ENCODE results near the genes PSMB3 and CDK12.

- PRO-cap, result no peak
- RAMPAGE, long total RNA, 3 experiments, result no peak in any of the 3 experiments
Measured at GRCh38 chr17:38707488-38708328, 2.6 kb downstream of the MLLT6 start.

- PRO-cap, result no peak
- RAMPAGE, long total RNA, 3 experiments, result no peak in any of the 3 experiments
Measured at GRCh38 chr17:38716260-38716936, 11.3 kb downstream of the MLLT6 start.

DNA sequence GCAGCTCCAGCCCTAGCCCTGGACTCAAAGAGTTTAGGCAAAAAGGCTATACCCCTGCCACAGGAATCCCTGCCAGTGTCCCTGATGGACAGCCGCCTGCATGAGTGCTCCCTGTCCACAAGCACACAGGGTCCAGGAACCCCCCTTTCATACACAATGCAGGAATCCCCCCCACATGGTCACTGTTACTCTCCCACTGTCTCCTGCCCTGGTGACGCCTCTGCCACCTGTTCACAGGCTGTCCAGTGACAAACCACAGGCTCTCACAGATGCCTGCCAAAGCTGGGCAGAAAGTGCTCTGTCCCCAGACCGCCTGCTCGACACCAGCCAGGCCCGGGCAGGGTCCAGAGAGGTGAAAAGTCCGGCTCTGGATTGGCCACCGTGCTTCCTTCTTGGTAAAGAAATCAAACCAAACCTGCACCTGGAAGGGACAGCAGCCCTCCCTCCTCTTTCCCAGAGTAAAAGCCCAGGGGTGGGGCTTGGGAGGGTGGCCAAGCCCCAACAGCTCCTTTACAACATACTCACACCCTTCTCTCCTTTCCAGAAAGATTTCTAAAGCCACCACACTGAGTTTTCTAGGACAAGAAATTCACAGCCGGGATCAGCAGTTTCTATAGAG is 6.3 kb downstream of the PCGF2 start:
- PRO-cap, result unidirectional peak, plus-strand start at position 307 of the sequence
- RAMPAGE, long total RNA, 3 experiments, result no peak in any of the 3 experiments

- PRO-cap, result no peak
- RAMPAGE, long total RNA, 3 experiments, result no peak in any of the 3 experiments
Measured at GRCh38 chr17:38750343-38751245, 1.9 kb upstream of the PSMB3 start.

GRCh38 chr17:38752070-38752895 is at the start of gene PSMB3:
Gene PSMB3, plus strand, starts transcription at chr17:38752741.
- PRO-cap, result bidirectional peak, plus-strand start at chr17:38752741, minus-strand start at chr17:38752519
- RAMPAGE, long total RNA, 3 experiments, result start-site peak on the plus strand in 3 of 3 experiments, at chr17:38752737-38752805 at its widest, 1,375 to 5,247 reads per replicate

- PRO-cap, result no peak
- RAMPAGE, long total RNA, 3 experiments, result no peak in any of the 3 experiments
Measured at GRCh38 chr17:38796493-38796840, 2.9 kb downstream of the PIP4K2B start.

GRCh38 chr17:38925194-38926104 is 41.8 kb downstream of the FBXO47 start:
- PRO-cap, result no peak
- RAMPAGE, long total RNA, 3 experiments, result no peak in any of the 3 experiments

- PRO-cap, result no peak
- RAMPAGE, long total RNA, 3 experiments, result no peak in any of the 3 experiments
Measured at GRCh38 chr17:39012094-39012426, 44.9 kb upstream of the FBXO47 start.

- PRO-cap, result no peak
- RAMPAGE, long total RNA, 3 experiments, result no peak in any of the 3 experiments
Measured at GRCh38 chr17:39016222-39016586, 49.0 kb upstream of the FBXO47 start.

DNA sequence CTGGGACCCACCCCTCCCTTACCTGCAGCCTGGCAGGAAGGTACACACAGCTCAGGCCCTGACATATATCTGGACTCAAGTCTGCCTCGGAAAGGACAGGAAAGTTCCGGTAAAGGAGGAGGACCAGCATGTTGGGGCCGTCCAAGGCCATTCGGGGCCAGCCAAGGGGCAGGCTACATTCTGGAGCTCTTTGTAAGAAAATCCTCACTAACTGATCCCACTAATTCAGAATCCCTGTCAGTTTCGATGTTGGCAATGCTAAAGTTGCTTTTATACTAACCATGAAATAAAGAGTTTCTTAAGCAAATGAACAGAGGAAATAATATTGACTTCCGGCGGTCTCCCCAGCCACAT is 54.9 kb downstream of the PLXDC1 start:
- PRO-cap, result no peak
- RAMPAGE, long total RNA, 3 experiments, result no peak in any of the 3 experiments

DNA sequence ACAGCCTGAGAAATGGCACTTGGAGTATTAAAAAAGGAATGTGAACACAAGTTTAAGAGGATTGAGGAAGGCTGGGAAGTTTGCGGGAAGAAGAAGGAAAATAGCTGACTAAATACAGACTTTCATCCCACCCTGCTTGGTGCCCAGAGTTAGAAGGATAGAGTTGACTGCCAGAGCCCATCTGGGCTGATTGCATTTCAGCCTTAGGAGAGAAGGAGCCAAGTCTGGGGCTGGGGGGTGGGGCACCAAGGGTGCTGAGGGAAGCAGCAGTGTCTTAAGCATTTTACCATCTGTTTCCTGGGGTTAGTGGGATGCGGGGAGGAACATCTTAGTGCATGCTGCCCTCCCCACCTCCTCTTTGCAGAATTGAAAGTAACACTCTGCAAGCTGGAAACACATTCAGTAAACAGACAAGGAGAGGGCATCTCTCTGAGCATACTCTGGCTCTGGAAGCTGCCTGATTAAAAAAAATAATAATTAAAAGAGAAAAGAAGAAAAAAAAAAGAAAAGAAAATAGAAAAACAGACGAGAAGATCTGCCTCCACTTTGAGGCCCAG is 1.5 kb upstream of the ARL5C start:
- PRO-cap, result no peak
- RAMPAGE, long total RNA, 3 experiments, result no peak in any of the 3 experiments

- PRO-cap, result no peak
- RAMPAGE, long total RNA, 3 experiments, result no peak in any of the 3 experiments
Measured at GRCh38 chr17:39169107-39169315, 3.0 kb upstream of the ARL5C start.

DNA sequence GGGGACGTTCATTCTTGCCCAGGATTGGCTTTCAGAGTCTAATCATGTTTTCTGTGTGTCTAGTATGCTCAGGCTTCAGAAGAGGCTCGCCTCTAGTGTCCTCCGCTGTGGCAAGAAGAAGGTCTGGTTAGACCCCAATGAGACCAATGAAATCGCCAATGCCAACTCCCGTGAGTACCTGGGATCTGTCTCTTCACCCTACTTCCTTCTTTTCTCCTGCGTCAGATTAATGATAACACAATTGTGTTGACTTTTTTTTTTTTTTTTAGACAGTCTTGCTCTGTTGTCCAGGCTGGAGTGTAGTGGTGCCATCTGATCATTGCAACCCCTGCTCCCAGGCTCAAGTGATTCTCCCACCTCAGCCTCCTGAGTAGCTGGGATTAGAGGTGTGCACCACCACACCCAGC is 1.1 kb downstream of the RPL19 start:
- PRO-cap, result no peak
- RAMPAGE, long total RNA, 3 experiments, result no peak in any of the 3 experiments

DNA sequence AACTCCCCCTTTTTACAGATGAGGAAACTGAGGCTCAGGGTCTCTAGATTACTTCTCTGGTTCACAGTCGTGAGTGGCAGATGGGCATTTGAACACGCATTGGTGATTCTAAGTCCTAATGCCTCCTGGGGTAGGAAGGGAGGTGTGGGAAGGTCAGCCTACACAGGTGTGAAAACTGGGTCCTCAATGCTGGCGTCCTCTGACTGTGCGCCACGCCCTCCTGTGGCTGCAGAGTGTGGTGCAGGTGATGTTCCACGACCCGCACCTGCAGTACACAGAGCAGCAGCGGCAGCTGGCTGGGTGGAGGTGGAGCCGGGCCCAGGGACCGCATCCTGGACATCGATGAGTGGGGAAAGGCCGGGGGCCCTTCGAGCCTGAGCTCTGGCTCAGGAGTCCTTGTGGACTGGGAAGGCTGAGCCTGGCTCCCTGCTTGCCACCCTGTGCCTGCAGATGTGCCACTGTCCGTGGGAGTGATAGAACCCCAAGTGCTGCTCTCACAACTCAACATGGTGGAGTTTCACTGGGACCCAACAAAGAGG is 13.9 kb upstream of the STAC2 start:
- PRO-cap, result no peak
- RAMPAGE, long total RNA, 3 experiments, result no peak in any of the 3 experiments

GRCh38 chr17:39461044-39461614 is at the start of gene CDK12:
Gene CDK12, plus strand, starts transcription at chr17:39461486.
- PRO-cap, result unidirectional peak, plus-strand start at chr17:39461486
- RAMPAGE, long total RNA, 3 experiments, result no peak in any of the 3 experiments

GRCh38 chr17:39503283-39504363 is 42.3 kb downstream of the CDK12 start:
- PRO-cap, result no peak
- RAMPAGE, long total RNA, 3 experiments, result no peak in any of the 3 experiments

- PRO-cap, result no peak
- RAMPAGE, long total RNA, 3 experiments, result no peak in any of the 3 experiments
Measured at GRCh38 chr17:39593199-39593456, 14.6 kb downstream of the NEUROD2 start.

DNA sequence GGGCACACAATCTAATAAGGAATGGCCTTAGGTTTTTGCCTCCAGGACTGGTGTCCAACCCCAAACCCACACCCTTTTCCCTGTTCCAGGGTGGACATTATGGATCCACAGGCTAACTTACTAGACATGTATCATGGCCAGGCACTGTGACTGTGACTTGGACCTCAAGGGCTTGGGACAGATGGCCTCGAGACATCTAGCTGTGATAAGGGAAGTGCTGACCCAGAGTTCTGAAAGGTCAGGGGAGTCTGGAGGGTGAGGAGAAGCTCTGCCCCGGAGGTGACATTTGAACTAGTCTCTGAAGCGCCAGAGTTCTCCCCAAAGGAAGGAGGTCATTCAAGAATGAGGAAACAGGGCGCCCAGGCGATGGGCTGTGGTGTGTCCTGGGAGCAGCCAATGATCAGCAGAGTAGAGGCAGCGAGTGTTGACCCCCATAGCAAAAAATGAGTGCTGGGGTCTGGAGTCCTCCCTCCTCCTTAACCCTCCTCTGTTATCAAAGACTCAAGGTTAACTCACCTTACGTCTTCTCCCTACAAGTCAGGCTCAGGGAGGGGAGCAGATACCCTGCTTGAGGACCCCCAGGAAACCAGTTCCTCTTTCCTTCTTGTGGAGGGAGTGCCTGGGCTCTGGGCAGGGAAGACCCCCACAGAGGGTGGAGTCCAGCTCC is 4.9 kb downstream of the STARD3 start:
- PRO-cap, result no peak
- RAMPAGE, long total RNA, 3 experiments, result no peak in any of the 3 experiments

DNA sequence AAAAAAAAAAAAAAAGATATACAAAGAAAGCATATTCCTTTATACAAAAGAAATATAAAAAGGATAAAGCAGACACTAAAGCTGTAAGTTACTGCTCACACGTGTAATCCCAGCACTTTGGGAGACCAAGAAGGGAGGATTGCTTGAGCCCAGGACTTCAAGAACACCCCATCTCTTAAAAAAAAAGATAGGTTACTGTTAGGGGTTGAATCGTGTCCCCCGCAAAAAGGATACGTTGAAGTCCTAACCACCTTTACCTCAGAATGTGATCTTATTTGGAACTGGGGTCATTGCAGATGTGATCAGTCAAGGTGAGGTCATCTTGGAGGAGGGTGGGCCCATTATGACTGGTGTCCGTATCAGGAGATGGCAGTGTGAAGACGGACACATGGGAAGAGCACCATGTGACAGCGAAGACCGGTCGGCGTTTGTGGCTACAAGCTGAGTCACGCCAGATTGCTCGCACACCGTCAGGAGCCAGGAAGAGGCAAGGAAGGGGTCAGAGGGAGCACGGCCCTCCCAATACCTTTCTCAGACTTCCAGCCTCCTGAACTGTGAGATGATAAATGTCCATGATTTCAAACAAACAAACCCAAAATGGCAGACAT is 13.0 kb downstream of the STARD3 start:
- PRO-cap, result no peak
- RAMPAGE, long total RNA, 3 experiments, result no peak in any of the 3 experiments

DNA sequence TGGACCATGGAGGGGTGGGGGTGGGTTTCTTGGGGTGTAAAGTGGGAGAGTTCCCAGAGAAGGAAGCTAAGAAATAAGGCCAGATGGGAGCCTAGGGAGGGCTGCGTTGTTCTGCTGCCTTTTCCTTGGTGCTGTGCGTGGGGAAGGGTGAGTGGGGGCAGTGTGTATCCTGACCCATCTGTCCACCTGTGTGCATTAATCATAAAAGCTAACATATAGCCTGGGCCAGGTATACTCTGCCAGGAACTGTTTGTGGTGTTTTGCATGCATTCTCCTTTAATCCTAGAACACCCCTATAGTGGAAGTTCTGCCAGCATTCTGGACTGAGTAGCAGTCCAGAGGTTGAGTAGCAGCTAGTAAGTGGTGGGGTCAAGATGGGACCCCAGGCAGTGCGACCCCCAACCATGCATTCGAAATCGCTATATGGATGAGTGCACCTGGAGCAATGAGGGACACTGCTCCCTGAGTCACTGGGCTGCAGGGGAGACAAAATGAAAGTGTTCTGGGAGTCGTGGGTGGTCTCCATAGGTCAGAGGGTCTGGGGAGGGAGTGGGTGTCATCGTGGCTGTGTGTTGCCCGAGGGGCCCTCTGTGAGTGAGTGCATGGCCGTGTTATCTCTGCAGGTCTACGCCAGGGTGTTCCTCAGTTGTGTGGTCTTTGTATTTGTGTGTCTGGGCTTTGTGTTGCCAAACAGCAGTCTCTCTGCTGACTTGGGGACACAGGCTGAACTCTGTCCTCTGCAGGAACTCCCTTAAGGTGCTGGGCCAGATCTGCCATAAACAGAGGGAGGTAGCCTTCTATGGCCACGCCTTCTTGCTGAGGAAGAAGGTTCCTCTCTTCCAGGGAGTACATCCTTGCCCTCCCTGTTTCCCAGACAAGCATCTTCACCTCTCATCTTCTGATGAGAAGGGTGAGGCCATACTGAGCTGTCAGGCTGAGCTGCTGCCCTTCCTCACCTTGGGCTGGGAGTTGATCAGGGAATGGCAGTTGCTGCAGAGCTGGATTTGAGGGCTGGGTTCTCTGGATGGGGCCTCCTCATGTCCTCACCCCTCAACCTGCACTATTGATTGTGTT is 1.5 kb downstream of the ERBB2 start:
- PRO-cap, result no peak
- RAMPAGE, long total RNA, 3 experiments, result no peak in any of the 3 experiments